Thoracic aorta (tissue), 1 donor: ENCODE measurements around a stretch of chr1.

- RAMPAGE, long total RNA, result no peak
Measured at GRCh38 chr1:176150320-176150833, 56.7 kb downstream of the COP1 start.

GRCh38 chr1:176530901-176531521, 68.0 kb downstream of the PAPPA2 start:
- RAMPAGE, long total RNA, result no peak

GRCh38 chr1:176801379-176801819, 338.4 kb downstream of the PAPPA2 start:
- RAMPAGE, long total RNA, result no peak

DNA sequence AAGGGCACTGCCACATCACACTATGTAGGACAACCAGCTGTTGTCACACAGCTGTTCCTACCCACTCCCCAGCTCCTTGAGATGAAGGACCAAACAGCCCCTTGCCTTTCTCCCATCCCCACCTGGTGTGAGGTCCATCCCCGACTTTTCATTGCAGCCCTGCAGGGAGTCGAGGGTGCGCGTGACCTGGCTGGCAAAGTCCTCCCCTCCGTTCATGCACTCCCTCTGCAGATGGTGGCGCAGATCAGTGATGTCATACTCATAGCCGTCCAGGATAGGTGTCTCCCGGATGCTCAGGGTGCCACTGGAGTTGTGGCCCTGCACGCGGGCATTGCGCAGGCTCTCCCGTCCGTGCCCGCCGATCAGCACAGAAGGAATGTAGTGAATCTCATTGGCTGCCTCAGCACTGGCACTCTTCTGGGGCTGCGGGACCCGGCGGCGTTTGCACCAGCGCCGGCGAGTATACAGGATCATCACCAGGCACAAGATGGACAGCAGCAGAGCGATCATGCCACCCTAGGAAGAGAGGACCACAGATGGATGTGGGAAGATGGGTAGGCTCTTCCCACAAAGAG, 132.1 kb downstream of the ASTN1 start:
- RAMPAGE, long total RNA, result no peak

GRCh38 chr1:178021917-178022292, 52.0 kb upstream of the SEC16B start:
- RAMPAGE, long total RNA, result no peak

DNA sequence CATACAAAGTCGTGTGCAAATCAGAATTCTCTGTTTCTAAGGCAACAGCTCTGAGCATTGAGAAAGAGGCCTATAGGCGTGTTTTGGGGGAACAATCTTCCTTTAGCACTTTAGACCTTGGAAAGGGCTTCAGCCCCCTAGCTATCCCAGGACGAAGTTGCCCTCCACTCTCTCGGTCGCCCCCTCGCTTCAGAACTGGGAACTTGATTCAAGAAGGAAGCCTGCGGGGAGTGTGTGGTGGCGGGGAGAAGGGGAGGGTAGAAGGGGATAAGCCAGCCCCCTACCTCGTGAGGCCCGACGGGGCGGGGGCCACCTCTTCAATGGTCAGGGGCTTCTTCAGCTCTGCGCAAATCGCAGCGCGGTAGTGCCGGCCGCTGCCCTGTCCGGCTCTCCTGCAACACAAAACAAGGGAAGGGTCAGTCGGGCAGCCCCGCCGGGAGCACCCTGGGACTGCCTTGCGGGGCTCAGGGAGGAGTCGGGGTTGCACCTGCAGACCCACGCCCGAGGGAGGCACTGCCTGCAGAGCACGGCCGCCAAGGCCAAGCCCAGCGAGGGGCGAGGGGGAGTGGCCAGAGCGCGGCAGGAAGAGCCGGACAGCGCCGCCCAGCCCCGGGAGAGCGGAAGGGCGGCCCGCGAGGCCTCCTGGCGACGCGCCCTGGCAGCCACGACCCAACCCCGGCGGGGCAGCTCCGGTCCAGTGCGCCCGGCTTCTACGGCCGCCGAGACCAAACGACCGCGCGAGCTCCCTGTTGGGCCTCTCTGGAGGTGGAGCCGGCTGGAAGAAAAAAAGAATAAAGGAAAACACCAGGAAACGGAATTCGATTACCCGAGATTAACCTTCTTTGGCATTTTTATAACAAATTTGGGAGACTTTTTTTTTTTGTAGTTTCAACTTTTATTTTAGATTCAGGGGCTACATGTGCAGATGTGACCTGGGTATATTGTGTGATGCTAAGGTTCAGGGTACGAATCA, 56.2 kb upstream of the RASAL2 start:
- RAMPAGE, long total RNA, result start-site peak on the minus strand centred at position 546 of the sequence, 72 bp wide, 77 reads

- RAMPAGE, long total RNA, result no peak
Measured at GRCh38 chr1:178052544-178052930, 41.4 kb upstream of the RASAL2 start.

GRCh38 chr1:178086076-178086869, 7.6 kb upstream of the RASAL2 start:
- RAMPAGE, long total RNA, result no peak

GRCh38 chr1:178094153-178094877, 411 bp downstream of the RASAL2 start:
- RAMPAGE, long total RNA, result no peak

DNA sequence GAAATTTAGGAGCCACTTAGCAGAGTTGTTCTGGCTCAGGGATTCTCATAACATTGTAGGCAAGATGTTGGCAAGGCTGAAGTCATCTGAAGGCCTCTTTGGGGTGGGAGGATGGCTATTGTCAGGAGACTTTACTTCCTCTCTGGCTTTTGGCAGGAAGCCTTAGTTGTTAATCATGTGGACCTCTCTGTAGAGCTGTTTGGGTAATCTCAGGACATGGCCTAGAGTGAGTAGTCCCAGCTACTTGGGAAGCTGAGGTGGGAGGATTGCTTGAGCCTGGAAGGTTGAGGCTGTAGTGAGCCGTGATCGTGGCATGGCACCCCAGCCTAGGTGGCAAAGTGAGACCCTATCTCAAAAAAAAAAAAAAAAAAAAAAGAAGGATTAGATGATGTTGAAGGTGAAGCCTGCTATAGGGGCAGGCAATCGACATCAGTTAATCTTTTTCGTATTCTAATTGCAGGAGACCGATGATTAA, 40.2 kb downstream of the RASAL2 start:
- RAMPAGE, long total RNA, result no peak

GRCh38 chr1:178184759-178185665, 91.1 kb downstream of the RASAL2 start:
- RAMPAGE, long total RNA, result no peak

DNA sequence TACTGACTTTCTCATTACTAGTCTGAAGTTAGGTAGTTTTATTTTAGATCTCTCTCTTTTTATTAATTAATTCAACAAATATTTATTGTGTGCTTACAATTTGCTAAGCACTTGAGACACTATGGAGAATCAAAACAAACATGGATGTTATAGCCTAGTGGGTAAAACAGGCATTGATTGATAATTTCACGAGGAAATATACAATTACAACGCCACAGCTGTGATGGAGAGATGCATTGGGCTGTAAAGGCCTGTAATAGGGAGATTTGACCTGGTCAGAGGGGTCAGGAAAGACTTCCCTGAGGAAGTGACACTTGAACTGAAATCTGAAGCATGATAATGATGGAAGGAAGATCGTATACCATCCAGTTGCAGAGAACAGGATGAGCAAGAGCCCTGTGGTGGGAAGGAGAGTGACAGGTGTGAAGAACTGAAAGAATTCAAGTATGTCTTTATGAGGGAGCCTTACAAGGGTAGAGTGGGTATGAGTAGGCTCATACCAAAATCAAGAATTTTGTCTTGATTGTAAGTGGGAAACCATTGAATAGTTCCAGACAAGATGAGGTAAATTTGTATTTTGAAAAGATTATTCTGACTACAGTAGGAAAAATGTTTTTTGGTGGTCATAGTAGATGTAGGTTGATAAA, 129.3 kb downstream of the RASAL2 start:
- RAMPAGE, long total RNA, result no peak

- RAMPAGE, long total RNA, result no peak
Measured at GRCh38 chr1:178319978-178320433, 176.8 kb downstream of the CLEC20A start.

DNA sequence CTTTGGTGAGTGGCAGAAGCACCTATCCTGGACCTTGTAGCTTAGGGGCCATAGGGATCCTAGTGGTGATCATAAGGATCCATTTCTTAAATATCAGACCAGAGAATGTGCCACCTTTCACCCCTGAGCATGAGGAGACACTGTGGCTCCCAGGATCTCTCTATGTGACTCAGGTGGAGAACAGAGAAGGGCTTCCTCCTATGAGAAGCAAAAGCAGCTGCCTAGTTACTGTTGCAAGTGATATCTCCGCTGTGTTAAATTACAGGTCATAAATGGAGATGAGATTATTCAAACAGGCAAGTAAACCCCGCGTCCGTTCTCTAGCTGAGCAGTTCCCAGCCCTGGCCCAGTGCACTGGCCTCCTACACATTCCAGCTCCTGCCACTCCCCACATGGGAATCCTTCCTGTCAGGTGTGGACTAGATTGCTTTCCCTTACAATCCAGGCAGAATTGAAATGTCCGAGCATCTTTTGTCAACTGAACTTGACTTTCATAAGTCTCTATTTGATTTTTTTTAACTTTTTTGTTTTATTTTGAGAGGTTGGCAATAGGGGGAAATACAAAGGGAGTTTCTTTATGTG, 26.2 kb downstream of the CLEC20A start:
- RAMPAGE, long total RNA, result no peak

DNA sequence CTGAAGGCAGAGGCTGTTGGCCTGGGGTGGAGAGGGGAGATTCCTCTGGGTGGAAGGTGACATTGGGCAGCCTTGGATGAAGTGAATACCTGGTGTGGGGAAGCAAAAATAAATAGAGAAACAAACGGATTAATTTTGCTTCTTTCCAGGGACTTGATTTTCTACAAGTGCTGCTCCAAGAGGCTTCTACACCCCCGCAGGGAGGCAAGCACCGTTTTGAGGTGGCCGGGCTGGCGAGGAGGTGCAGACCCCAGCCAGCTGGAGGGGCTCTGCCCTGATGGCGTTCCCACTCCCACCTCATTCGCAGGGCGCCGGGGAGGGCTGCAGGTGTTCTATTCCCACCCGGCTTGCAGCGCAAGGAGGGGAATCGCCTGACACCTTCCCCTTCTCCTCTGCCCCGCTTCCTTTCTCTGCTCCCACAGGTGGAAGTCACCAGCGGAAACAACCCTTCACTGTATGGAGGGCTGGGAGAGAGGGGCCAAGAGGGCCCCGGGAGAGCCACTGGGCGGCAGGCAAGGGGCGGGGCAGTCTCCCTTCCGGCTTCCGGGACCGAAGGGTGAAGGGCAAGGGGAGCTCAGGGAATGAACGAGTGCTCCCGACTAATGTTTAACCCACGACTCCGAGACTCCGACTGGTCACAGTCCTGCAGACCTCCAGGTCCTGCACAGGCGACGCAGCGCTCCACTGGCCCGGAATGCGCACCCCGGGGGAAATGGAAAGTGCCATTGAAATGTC, 29.0 kb downstream of the TEX35 start:
- RAMPAGE, long total RNA, result start-site peak on the plus strand centred at position 543 of the sequence, 8 bp wide, 6 reads

DNA sequence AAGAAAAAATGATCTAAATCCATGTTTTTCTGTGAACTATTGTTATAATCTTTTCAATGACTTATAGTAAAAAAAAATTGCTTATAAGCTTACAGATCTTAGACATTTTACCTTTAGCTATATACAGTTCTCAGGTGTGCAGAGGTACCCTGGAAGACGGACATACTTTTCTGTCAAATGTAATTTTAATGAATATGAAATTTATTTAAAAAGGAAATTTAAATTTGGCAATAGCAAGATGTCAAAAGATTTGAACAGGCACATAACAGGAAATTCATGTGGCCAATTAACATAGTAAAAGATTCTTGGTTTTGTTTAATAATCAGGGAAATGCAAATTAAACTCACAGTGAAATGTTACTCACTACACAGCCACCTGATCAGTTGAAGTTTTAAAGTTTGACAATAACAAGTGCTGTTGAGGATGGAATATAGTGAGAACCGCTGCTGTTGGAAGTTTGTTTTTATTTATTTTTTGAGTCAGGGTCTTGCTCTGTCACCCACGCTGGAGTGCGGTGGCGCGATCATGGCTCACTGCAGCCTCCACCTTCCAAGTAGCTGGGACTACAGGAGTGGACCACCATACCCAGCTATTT, 63.9 kb downstream of the TEX35 start:
- RAMPAGE, long total RNA, result no peak

DNA sequence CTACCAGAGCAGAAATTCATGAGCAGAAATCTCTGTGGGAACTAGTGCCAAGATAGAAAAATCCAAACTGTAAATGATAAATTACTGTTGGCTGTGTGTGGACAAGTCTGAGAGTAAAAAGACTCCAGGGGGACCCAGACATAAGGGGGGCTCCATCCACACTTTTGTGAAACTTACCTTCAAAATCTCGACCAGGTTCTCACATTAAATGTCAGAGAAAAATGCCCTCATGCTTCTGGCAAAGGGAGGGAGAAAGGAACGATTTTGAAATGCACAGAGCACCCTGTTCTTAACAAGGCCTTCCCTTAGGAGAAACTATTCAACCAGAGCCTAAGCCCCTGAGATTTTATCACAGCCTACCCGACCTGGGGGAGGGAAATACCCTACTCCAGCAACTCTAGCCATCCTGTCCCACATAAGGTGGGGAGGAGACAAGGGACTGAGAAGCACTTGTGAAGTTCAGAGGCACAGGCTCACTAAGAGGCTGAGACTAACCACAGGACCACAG, 86.6 kb downstream of the TEX35 start:
- RAMPAGE, long total RNA, result no peak

GRCh38 chr1:178651628-178652012, 73.4 kb upstream of the RALGPS2 start:
- RAMPAGE, long total RNA, result no peak

DNA sequence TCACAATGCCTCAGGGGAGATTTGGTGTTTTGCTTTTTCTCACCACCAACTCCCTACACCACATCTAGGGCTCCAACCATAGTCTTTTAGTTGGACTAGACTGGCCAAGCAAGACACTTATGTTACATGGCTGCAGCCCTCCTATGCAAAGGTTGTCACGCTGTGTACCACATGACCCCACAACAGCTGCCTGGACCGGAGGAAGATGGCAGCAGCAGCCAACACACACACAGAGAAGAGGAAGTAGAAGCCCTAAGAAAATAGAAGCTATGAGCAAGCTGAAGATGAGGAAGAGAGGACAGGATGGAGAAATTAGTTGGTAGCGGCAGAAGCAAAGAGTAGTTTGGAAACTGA, 60.8 kb upstream of the RALGPS2 start:
- RAMPAGE, long total RNA, result no peak

DNA sequence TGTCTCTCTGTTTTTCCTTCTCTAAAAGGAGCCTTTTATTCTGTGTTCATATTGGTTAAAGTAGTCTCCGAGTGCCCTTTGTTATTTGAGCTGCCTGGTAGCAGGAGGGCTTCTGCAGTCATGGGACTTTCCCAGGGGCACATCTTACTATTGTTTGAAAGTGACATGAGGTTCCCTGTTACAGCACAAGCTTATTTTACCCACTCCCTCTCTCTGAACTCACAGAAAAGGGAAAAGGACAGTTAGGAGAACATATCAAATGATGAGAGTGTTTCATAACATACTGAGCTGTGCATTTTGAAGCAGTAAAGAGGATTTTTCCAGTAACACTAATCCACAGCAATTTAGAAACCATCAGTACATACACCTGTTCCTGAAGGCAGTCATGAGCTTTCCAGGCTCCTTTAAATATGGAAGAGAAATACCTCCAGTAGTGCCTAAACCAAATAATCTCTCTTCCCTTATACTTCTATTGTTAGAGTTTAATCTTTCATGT, 58.2 kb upstream of the ANGPTL1 start:
- RAMPAGE, long total RNA, result no peak